ENCODE results near the genes C5orf47 and MSX2.

- PRO-cap: no peak
- RAMPAGE, long total RNA, 3 experiments: no peak in any of the 3 experiments
Observed at GRCh38 chr5:173954613-173955651, 34.0 kb upstream of the C5orf47 start.

- PRO-cap: no peak
- RAMPAGE, long total RNA, 3 experiments: no peak in any of the 3 experiments
Observed at GRCh38 chr5:173961241-173961833, 27.6 kb upstream of the C5orf47 start.

DNA sequence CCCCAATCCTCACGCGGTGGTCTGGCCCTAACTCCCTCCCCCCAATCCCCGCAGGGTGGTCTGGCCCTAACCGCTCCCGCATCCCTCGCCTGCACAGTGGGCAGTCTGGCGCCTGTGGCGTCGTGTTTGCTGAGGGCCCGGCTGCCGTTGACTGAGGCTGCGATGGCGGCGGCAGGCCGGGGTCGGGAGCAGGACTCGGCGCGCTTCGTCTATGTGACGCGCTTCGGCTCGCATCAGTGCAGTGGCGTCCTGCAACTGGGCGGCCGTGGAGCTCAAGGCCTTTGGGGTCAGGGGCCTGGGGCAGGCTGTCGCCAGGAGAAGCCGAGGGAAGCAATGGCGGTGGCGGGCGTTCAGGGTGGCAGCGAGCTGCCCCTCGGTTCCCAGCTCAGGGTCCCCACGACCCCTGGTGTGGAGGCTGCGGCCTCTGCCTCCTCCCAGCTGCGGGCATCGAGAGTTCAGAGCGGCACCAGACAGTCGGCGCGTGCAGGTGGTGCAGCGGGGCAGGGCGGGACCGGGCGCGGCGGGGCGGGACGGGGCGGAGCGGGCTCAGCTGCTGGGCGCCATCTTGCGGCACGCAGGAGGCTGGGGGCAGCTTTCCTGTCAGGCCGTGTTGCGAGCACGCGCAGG, at the start of gene C5orf47:
C5orf47 (plus strand) TSS at position 69 of the 627 bp plus-strand sequence.
- PRO-cap: no peak
- RAMPAGE, long total RNA, 3 experiments: no peak in any of the 3 experiments

DNA sequence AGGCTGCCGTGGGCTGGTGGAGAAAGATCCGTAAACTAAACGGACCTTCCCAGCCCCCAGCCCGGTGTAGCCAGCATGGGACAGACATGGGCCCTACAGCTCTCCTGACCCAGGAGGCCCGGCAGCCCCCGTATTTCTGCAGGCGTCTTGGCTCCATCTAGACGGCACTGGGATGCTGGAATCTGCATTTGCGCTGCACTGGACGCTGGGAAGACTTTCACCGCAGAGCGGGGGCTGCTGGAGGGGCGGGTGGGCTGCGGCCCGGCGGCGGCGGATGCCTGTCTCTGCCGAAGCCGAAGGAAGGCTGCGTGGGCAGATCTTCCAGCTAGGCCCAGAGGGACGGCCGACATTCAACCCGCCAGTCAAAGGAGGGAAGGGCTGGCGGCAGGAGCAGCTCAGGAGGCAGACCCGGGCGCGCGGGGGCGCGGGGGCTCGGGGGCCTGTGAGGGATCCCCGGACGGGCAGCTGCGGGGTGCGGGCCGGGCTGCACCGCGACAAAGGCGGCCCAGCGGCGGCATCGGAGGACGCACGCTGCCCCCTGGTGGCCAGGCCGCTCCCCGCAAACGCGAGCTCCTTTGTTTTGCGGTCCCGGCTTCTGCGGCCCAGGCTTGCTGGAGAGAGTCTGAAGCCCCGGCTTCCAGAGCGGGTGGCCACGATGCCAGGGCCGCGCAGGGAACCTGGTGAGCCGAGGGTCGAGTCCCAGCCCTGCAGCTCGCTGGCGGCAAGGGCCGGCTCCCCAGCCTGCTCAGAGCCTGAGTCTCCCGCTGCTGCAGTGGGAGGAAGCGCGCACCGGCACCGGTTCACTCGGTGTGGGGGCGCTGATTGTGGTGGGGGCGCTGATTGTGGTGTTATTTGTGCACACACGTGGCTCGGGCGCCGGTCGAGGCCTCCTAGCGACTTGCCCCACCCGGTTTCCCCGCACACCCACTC, 266.4 kb downstream of the NSG2 start:
- PRO-cap: no peak
- RAMPAGE, long total RNA, 3 experiments: no peak in any of the 3 experiments

DNA sequence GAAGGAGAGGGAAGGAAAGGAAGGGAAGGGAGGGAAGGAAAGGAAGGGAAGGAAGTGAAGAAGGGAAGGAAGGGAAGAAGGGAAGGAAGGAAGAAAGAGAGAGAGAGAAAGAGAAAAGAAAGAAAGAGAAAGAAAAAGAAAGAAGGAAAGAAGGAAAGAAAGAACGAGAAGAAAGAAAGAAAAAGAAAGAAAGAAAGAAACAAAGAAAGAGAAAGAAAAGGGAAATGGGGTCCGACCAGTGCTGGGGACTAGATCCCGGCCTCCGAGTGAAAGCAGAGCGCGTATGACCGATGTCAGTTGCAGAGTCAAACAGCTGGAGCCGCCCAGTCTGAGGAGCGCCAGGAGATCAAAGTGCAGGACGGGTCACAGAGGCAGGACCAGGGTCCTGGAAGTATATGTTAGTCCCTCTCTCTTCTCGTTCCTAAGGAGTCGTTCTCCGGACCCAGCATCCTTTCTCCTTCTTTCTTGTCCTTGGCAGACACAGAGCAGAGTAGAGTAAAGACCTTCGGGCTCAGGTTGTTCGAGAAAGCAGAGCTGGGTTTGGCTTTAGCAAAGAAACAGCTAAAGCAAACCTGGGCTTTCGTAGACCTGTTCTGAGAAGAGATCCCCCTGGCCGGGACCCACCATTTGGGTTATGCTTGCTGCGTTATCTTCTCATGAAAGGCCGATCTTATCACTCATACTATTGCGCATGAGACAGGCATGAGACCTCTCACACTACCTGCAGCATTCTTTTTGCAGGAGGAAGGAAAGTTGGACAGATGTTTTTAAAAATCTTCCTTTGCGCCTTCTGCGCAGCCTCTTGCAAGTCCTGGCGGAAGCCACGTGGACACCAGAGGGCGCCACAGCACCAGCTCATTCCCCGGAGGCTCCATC, 305.3 kb upstream of the MSX2 start:
- PRO-cap: no peak
- RAMPAGE, long total RNA, 3 experiments: no peak in any of the 3 experiments

- PRO-cap: no peak
- RAMPAGE, long total RNA, 3 experiments: no peak in any of the 3 experiments
Observed at GRCh38 chr5:174708643-174708994, 15.8 kb upstream of the MSX2 start.

GRCh38 chr5:174724063-174725132, at the start of gene MSX2:
TSS of gene MSX2 (plus strand) at chr5:174724582.
- PRO-cap: unidirectional peak, plus-strand start at chr5:174724597
- RAMPAGE, long total RNA, 3 experiments: no peak in any of the 3 experiments

DNA sequence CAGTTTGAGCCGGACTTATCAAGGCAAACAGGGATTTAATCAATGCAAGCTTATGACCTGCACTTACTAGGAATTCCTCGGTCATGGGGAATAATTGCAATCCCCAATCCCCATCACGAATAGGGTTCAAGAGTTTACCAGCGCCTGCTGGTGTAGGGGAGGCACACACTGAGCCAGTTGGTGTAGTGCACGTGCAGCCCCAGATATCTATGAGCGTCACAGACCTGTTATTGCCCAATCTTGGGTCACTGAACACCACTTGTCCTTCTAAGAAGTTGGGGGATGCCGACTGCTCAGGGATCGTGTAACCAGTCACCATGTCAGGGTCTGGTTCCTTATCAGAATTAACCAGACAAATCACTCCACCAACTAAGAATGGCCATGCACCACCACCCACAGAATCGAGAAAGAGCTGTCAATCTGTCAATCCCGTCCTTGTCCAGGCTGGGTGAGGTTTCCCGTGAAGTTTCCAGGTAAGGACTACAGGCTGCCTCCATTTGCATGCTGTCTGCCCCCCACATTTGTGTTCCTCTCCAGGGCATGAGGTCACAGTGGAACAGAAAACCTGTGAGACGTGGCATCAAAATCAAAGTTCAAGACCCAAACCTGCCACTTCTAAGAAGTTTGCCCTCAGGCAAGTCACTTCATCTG, 329.1 kb downstream of the DRD1 start:
- PRO-cap: no peak
- RAMPAGE, long total RNA, 3 experiments: no peak in any of the 3 experiments

DNA sequence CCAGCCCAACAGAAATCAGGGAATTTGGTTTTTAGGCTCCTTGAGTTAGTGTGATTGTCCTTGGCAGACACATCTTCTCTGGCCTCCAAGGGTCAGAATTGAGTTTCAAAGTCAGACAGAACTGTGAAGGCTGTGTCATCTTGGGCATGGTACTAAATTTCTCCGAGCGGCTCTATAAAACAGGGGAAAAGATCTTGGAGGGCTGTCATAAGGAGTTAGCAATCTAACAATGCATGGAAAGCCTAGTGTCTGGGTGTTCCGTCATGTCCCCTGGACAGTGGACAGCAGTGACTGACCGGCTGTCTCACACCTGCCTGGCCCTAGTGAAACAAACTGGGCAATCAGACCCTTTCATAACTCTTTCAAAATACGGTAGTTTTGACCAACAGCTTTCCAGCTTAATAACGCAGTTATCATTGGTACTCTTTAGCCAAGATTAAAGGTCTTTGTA, 3.6 kb downstream of the SFXN1 start:
- PRO-cap: no peak
- RAMPAGE, long total RNA, 3 experiments: no peak in any of the 3 experiments

DNA sequence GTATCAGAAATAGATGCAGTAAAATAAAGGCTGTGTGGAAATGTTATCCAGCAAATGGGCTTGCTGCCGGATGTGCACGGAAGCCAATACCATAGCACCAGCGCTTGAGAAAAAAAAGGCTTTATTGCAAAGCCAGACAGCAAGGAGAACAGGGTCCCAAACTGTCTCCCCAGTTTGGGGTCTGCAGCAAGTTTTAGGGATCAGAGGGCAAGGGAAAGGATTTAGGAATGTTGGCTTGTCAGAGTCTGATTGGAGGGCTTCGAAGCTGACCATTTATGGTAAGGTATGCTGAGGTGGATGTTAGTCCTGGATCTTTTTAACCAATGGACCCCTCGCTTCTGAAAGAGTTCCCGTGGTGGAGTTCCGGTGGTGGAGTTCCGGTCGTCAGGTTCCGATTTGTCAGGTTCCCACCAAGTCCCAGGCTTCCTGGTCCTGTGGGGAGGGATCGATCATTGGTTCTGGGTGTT, 70.4 kb downstream of the SFXN1 start:
- PRO-cap: no peak
- RAMPAGE, long total RNA, 3 experiments: no peak in any of the 3 experiments

- PRO-cap: no peak
- RAMPAGE, long total RNA, 3 experiments: no peak in any of the 3 experiments
Observed at GRCh38 chr5:175658381-175659123, 681 bp downstream of the HRH2 start.

- PRO-cap: no peak
- RAMPAGE, long total RNA, 3 experiments: no peak in any of the 3 experiments
Observed at GRCh38 chr5:175690939-175691545, 33.2 kb downstream of the HRH2 start.

GRCh38 chr5:175695360-175695811, 37.5 kb downstream of the HRH2 start:
- PRO-cap: no peak
- RAMPAGE, long total RNA, 3 experiments: no peak in any of the 3 experiments

DNA sequence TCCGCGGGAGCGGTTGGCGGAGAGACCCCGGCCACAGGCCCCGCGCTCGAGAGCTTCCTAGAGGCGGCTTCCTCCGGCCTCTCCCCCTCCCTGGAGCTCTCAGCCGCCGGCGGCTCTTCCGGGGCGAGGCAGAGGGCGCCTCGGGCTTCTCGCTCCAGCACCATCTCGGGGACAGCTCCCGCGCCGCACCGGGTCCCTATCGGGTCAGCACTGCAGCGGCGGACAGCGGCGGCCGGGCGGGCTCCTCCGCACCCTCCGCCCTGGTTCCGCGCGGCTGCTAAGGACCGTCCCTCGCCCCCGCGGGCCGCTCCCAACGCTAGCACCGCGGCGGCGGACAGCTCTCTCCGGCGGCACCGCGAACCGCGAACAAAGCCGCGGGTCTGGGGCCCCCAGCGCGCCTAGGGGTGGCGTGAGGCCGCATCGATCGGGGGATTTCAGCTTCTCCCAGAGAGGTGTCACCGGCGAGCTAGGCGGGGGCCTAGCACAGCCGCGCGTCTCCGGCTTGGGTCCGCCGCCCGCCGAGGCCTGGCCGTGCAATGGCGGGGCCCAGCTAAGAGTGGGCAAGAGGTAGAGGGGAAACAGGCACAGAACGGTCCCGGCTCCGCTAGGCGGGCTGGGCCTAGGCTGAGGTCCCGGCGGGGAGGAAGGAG, 74.4 kb upstream of the CPLX2 start:
- PRO-cap: no peak
- RAMPAGE, long total RNA, 3 experiments: no peak in any of the 3 experiments

DNA sequence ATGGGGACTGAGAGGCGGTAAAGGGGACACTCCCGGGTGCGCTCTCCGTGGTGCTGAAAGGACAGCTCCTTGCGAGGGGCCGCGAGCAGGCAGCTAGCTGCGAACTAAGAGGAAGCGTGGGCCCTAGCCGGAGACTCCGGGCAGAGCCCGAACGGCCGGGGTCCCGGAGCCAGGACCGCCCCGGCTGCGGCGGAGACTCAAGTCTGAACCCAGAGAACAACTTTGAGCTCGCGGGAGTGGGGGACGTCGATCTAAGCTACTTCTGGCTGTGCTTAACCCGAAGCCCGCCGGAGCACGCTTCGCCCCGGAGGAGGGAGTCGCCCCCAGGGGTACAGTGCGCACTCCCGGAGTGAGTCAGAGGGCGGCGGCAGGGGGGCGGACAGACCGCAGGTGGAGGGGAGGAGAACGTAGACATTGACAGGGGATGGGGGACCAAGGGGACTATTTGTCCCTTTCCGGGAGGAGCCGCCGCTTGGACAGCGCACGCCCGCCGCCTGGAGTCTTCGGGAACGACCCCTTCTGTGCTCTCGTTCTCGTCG, 542 bp downstream of the CPLX2 start:
- PRO-cap: no peak
- RAMPAGE, long total RNA, 3 experiments: no peak in any of the 3 experiments

DNA sequence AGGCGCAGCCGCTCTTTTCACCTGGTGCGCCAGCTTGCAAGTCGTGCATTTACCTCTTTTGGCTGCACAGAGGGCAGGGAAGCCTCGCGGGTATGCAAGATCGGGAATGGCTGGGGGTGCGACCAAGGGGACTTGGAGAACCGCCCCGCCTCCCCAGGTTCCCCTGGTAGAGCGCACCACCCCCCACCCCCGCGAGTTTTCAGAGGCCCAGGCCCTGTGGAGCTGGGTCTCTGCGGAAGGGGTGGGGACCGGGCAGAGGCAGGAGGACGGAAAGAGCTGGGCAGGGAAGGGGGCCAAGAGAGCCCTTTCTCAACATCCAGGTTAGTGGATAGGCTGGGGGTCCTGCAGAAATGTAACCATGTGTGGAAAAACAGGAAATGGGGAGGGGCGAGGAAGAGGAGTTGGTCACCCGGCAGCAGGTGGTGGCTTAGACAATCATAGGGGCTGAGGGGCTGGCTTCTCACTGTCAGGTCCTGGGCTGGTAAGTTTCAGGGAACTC, 104.6 kb upstream of the SIMC1 start:
- PRO-cap: no peak
- RAMPAGE, long total RNA, 3 experiments: no peak in any of the 3 experiments

DNA sequence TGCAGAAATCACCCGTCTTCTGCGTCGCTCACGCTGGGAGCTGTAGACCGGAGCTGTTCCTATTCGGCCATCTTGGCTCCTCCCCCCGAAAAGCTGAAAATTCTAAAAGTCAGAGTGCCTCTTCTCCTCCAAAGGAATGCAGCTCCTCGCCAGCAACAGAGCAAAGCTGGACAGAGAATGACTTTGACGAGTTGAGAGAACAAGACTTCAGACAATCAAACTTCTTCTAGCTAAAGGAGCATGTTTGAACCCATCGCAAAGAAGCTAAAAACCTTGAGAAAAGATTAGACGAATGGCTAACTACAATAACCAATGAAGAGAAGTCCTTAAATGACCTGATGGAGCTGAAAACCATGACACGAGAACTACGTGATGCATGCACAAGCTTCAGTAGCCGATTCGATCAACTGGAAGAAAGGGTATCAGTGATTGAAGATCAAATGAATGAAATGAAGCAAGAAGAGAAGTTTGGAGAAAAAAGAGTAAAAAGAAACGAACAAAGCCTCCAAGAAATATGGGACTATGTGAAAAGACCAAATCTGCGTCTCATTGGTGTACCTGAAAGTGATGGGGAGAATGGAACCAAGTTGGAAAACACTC, 44.4 kb downstream of the SIMC1 start:
- PRO-cap: no peak
- RAMPAGE, long total RNA, 3 experiments: no peak in any of the 3 experiments

GRCh38 chr5:176324323-176324729, 37.2 kb downstream of the KIAA1191 start:
- PRO-cap: no peak
- RAMPAGE, long total RNA, 3 experiments: no peak in any of the 3 experiments

GRCh38 chr5:176337944-176338460, 23.6 kb downstream of the KIAA1191 start:
- PRO-cap: no peak
- RAMPAGE, long total RNA, 3 experiments: no peak in any of the 3 experiments

DNA sequence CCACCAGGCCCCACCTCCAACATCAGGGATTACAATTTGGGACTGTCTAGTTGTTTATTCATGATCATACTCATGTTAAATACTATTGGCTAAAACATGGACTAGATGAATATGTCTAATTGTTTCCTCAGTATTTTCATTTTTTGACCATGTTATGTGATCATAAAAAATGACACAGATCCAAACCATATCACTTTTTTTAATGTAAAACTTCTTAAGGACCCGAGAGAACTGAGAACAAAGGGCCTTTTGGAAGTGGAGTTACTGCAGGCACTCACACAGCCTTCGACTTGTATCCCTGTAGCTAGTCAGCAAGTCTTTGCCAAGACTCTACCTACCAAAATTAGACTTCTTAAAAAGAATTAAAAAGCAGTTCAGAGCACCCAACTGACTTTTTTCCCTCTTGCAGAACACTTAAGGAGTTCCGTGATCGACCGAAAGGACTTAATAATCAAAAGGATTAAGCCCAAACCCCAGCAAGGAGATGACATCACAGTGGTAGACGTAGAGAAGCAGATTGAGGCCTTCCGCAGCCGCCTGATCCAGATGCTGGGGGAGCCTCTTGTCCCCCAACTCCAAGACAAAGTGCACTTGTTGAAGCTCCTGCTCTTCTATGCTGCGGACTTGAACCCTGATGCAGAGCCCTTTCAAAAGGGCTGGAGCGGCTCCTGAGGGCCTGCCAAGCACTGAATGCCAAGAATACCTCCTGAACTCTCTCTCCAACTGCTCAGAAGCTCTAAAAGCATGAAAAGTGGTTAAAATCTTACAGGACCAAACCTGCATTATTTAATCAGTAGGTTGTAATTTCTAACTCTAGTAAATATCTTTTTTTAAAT, 16.6 kb downstream of the KIAA1191 start:
- PRO-cap: no peak
- RAMPAGE, long total RNA, 3 experiments: no peak in any of the 3 experiments

Data from tibial nerve (tissue), 3 donors.